ENCODE measurements around a stretch of chr6.

GRCh38 chr6:119278518-119279633 lies 70.7 kb downstream of the MAN1A1 start:
- PRO-cap, 2 experiments, result no peak in any of the 2 experiments

- PRO-cap, 2 experiments, result peak in 1 of 2 experiments; most common plus-strand start chr6:119347613 (in 1)
These were observed 2.1 kb downstream of the MAN1A1 start for GRCh38 chr6:119347330-119347964.

DNA sequence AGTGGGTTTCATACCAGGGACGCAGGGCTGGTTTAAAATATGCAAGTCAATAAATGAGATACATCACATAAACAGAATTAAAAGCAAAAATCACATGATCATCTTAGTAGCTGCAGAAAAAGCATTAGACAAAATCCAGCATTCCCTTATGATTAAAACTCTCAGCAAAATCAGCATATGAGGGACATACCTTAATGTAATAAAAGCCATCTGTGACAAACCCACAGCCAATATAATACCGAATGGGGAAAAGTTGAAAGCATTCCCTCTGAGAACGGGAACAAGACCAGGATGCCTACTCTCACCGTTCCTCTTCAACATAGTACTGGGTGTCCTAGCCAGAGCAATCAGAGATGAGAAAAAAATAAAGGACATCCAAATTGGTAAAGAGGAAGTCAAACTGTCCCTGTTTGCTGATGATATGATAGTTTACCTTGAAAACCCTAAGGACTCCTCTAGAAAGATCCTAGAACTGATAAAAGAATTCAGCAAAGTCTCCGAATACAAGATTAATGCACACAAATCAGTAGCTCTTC lies 141.5 kb upstream of the MAN1A1 start:
- PRO-cap, 2 experiments, result no peak in any of the 2 experiments

GRCh38 chr6:120005428-120005798 lies 655.9 kb upstream of the MAN1A1 start:
- PRO-cap, 2 experiments, result no peak in any of the 2 experiments

DNA sequence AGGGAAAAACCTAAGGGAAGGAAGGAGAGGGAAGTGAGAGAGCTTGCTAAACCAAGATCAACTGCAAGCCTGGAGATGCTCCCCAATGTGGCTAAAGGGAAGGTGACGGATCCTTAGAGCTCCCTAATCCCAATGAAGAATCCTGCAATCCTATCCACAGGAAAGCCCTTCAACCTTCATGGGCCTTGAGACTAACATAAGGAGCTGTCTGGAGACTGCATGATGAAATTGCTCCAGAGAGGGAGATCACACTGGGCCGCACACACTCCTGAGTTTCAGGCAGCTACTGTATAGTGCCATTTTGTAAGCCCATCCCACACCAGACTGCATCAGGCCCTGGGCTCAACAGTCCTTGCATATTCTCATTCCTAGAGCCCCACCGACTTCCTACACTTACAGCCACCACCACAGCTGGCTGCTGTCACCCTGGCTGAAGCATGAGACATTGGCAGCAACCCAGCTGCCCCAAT lies 877.2 kb upstream of the MAN1A1 start:
- PRO-cap, 2 experiments, result no peak in any of the 2 experiments

DNA sequence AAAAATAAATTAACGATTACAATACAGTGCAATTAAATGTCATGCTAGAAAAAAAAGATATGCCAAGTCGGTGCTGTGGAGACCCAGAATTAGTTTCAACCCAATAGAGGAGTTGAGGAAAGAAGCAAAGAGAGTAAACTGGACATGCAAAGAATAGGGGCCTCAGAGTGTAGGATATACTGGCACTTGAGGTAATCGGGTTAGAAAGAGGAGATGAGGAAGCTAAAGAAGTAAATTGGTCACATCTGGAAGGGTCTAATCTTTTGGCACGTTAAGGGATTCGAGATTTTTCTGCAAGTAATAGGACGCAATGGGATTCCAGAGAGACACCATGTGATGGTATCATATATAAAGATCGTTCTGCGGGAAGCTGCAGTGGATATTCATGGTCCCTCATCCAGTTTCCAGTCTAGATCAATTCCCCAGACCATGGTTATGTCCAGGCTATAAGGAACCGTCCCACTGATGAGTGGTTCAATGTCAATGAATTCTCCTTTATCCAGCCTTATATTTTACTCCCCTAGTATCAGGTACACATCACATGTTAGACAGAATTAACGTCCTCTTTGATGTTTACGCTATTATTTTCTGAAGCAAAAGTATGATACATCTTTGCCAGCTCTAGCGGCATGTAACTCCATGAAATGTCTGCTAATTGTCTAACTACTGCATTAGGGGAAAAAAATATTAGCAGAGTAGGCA lies 986 bp upstream of the TBC1D32 start:
- PRO-cap, 2 experiments, result no peak in any of the 2 experiments

GRCh38 chr6:121522196-121522645 lies 86.8 kb downstream of the GJA1 start:
- PRO-cap, 2 experiments, result peak in 1 of 2 experiments; most common plus-strand start chr6:121522492 (in 1); most common minus-strand start chr6:121522482 (in 1)

- PRO-cap, 2 experiments, result no peak in any of the 2 experiments
These were observed 251.2 kb downstream of the GJA1 start for GRCh38 chr6:121686579-121687069.

DNA sequence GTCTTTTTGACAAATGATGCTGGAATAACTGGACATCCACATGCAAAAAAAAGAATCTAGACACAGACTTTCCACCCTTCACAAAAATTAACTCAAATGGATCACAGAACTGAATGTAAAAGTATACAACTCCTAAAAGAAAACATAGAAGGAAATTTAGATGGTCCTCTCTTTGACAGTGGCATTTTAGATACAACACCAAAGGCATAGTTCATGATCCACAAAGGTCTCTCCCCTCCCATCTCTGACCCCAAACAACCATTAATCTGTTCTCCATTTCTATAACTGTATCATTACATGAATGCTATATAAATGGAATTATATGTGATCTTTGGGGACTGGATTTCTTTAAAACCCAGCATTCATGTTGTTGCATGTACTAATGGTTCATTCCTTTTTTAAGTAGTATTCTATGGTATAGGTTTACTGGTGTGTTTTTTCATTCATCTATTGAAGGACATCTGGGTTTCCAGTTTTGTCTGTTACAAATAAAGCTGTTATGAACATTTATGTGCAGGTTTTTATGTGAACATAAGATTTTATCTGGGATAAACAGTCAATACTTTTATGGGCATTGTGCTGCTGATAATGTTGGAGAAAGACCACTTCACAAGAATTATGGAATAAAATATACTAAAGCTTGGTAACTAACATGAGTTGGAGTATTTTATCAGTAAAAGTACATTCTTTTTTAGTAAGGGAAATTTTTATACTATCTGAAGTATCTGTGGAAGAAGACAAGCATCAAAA lies 29.1 kb downstream of the SERINC1 start:
- PRO-cap, 2 experiments, result no peak in any of the 2 experiments

- PRO-cap, 2 experiments, result no peak in any of the 2 experiments
These were observed 95.1 kb downstream of the CLVS2 start for GRCh38 chr6:123090946-123091712.

GRCh38 chr6:123439392-123440050 lies 197.2 kb downstream of the TRDN start:
- PRO-cap, 2 experiments, result peak in 2 of 2 experiments; most common plus-strand start chr6:123439601 (in 2)

DNA sequence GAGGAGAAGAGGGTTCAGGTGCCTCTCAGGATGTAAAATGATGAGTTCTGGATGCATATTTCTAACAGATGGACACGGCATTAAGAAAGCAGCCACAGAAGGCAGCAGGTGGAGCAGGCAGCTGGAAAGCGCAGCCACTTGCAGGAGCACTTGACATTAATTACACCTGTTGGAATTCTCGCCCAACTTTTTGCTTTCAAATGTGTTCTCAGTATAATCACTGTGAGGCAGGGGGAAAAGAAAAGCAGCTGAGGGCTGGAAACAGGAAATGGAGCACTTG lies 164.2 kb downstream of the NKAIN2 start:
- PRO-cap, 2 experiments, result no peak in any of the 2 experiments

DNA sequence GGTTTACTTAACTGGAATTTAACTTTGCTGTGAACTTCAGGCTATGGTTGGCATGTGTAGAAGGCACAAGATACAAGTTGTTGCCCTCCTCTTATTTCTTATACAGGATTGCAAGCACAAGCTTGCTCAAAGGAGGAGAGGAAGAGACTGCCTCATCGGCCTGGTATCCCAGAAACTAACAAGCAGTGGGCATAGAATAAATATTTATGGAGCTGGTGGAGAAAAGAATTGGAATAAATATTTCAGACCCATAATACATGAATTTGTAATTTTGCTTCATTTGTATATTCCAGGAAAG lies 1.3 kb downstream of the RNF217 start:
- PRO-cap, 2 experiments, result no peak in any of the 2 experiments

- PRO-cap, 2 experiments, result no peak in any of the 2 experiments
These were observed 44.4 kb upstream of the HEY2 start for GRCh38 chr6:125705047-125705340.

- PRO-cap, 2 experiments, result no peak in any of the 2 experiments
These were observed 42.3 kb upstream of the HEY2 start for GRCh38 chr6:125707188-125707522.

DNA sequence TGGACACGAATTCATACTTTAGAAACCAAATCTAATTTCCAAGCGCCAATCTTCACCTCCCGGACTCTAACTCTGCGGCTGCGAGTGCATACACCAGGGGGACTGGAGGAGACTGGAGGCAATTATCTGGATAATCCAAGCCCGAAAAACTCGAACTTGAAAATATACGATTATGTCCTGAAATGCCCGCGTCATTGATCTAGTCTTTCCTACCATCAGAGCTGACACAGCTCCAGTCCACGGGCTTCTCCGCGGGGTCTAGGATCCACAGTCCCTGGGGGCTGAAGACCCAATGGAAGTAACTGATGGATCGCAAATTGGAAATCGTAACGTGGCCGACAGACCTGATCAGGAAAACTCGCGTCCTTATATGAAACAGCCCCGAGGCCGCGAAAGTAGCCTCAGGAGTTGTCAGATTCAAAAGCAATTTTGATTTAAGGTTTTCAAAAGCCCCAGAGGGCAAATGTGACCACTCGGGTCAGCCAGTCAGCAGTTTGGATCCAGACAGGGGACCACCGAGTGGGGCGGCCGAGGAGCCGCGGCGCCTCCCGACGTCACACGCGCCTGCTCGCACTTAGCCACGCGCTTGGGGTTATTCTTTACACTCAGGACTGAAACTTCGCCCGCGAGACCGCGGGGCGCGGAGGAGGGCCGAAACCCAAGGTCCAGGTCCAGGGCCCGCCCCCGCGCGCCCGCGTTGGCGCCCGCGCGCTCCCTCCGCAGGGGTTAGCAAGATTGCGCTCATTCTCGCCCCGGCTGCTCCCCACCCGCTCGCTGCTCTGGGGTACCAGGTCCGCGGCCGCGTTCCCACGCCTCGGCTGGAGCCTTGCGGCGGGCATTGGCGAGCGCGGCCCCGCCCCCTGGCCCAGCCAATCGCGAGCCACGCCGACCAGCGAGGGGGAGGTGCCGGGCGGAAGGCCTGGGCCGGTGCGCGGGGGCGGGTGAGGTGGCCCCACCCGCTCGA lies 535 bp upstream of the HEY2 start:
- PRO-cap, 2 experiments, result peak in 2 of 2 experiments; most common plus-strand start position 602 of the sequence (in 2); most common minus-strand start position 781 of the sequence (in 2)

GRCh38 chr6:125814918-125815604 lies 24.3 kb downstream of the NCOA7 start:
- PRO-cap, 2 experiments, result no peak in any of the 2 experiments

DNA sequence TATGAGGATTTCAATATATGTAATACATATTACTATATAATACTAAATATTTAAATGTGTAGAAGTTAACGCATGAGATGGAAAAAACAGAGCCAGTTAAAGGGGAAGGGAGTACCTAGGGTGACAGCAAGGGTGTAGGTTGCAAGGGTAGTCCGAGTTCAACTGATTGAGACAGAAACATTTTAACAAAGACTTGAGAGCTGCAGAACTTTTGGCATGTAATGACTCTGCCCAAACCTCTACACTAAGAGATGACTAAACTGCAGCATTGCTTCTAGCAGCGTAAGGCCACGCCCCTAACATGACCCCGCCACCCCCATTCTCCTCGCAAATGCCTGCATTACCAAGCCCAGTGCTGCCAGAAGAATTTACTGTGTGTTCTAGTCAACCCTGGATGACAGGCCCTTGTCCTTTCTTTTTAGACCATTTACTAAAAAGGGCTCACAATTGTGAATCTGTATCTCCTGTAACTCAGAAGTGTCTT lies 6.3 kb upstream of the HINT3 start:
- PRO-cap, 2 experiments, result no peak in any of the 2 experiments

DNA sequence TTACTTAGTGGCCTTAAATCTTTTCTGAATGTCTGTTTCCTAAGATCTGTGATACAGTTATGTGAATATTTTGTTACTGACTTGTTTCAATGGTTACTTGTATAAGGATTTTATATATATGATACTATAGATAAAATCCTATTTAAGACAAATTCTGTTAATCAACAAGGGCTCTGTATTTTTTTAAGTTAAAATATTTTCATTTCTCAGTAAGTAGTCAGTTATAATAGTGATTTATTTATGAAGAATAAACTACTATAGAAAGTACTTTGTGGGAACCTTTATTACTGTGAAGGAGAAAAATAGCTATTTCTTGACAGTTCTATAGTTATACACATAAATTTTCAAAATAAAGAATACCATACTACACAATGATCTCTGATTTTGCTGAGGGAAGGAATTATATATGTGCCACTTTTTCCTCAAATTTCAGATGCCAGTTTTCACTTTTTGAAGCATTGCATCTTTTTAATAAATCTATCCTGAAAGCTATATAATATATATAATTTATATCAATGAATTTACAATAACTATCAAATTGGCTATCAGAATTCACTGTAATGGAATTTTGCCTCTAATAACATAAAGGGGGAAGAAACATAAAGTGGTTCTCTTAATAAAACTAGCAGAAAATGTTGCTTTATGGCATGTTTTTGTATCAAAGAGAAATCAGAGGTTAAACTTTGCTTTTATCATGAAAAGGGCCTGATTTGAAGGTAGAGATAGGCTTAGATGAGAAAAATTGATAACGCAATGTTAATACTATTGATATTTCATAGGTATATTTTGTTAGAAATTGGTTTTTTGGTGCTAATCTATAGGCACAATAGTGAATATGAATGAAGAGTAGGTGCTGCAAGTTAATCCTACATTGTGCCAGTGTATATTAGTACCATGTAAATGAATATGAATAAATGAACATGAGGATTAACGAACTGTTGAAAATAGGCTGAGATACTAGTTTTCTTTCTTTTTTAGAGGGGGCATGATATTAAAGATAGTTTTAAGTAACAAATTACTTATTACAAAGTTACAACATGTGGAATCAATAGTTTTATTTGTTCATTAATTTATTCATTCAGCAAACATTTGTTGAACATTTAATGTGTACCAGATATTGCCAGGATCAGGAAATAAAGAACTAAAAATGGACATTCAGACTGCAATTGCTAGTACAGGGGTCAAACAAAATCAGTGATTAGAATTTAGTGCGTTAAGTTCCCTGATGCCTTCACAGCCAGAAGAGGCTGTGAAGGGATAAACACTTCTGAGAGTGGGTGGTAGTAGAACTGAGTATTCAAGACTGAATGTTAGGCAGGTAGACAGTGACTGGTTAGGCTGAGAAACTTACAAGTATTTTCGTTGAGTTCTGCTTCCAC lies 8.1 kb upstream of the TRMT11 start:
- PRO-cap, 2 experiments, result no peak in any of the 2 experiments

DNA sequence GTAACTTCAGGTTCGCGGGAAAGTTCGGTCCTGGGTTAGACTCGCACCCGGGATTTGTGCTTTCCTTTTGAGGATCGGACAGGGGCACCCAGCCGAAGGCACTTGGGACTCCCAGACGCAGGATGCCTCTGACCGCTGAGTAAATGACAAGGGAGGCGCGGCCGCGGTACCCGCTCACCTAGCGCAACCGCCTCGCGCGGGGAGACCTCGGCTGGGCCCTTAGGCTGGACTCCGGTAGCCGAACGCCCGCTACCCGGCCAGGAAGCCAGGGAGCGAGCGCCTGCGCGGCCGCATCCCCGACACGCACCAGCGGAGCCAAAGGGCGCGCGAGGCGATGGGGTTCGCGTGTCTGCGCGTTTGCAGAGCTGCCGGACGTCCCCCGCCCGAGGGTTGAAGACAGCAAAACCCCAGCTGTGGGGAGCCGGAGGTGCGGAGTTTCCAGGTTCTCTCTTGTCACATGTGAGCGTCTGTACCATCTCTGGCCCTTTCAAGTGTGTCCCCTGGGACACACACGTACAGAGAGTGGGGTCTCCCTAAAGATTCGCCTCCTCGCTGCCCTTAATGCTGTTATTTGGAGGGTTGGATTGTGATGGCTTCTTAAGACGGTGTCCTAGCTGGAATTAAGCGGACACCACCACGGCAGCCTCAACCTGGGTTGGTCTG lies 1.2 kb downstream of the RSPO3 start:
- PRO-cap, 2 experiments, result no peak in any of the 2 experiments